Bile duct (tissue), 1 donor: ENCODE measurements around a stretch of chr9.

GRCh38 chr9:126309492-126309767, 17.2 kb upstream of the MVB12B start:
- PRO-cap = no peak

DNA sequence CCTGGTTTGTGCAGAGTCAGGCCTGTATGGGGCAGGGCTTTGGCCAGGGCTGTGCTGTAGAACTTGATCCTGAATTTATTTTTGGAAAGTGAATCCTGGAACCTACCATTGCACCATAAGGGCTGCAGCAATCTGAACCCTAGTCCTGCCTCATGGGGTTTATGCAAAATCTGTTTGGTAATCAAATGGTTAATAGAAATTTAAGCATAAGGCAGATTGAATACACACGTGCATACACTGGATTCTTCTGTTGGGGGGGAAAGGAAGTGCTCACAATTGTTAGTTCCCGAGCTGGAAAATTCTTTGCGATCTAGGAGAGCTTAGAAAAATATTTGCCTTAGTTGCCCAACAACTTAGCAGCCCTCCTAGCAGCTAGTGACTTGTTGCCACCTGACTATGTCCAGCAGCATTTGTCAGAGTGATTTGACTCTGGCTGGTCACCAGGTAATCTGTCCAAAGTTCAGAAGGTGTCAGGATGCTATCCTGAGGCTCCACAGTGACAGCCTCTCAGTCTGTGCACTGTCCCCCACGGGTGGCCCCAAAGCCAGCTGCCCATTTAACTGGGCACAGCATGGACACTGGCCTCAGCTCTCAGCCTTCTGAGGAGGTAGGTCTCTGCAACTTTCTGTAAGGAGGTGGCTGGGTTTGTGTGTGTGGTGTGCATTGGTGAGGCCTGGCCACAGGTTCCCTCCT, 8.3 kb downstream of the MVB12B start:
- PRO-cap = no peak

- PRO-cap = no peak
These were observed 63.6 kb downstream of the MVB12B start for GRCh38 chr9:126390296-126390652.

DNA sequence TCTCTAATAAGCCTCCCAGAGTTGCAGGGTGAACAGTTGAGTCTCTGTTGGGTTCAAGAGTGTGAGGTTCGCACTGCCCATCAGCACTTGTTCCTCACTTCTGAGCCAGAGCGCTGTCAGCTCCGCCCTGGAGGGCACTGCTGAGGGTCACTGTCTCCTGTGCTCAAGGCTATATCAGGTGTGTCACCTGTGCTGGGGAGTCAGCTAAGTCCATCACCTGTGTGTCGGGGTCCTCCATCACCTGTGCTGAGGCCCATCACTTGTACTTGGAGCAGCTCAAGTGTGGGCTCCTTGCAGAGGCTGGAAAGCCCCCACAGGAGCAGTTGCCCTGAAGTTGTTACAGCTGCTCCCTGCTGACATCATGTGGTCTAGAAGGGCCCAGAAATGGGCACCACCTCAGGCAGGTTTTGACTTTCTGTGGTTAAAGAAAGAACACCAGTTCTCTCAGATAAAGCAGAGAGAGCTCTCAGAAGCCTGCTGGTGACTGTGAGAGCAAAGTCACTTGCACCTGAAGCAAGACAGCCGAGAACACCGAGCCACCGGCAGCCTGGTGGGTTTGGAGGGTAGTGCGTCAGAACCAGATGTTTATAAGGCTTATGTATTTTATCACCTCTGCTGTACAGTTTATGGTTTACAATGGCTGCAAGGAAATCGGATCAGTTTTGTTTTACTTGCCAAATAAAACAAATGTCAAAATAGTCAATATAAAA, 70.4 kb downstream of the MVB12B start:
- PRO-cap = no peak

DNA sequence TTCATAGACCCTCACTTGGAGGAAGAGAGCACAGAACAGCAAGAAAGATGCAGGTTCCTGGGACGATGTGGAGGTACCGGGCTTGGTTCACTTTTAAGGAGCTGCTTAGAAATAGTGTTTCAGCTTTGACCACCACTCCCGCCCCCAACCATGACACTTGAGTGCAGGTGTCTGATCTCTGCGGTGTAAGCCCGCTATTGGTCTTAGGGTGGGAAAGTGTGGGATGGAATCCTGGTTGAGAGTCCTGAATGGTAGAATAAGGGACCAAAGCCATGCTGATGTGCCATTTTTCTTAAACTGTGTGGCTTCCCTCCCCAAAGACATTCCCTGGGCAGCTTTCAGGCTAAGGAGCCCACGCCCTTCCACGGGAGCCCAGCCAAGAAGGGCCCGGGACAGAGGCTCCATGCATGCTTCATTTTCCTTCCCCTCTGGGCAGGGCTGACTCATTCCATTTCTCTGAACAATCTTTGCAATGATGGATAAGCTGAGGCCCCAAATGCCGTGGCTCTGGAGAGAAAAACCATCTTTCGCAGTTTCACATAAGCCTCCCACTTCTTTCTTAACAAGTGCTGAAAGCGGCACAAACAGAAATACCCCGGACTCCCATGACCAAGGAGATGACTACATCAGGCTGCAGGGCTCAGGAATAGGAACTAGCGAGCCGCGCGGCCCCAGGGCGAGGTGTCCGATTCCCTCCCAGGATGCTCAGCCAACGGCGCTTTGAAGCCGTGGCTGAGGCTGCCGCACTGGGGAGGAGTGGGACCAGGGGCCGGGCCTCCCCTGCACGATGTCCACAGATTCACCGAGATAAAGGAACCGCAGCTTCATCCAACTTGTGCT, 96.9 kb upstream of the LMX1B start:
- PRO-cap = unidirectional peak, plus-strand start at position 620 of the sequence

GRCh38 chr9:126525356-126525774, 88.4 kb upstream of the LMX1B start:
- PRO-cap = no peak

DNA sequence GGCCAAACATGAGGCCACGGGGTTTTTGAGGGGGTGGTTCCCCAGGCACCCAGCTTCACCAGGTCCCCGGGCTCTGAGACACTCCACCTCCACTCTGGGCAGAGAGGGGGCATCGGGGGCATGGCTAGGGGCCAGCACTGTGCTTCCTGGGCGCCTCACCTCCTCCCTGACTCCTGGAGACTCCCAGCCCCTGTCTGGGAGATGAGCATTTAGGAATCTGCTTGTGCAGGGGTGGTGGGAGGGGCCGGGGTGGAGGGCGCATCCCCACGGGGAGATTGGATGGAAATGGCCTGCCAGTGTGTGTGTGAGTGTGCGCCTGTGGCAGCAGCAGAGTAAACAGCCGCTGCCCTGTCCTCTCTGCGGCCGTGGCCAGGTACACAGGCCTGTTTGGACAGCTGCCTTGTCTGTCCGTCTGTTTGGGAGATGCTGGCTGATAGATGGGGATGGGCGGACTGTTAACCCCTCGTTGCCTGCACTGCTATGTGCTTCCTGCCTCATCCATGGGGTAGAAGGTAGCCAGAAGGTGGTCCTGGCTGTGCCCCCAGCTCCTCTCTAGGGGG, 59.9 kb downstream of the LMX1B start:
- PRO-cap = no peak

GRCh38 chr9:126705119-126705657, 91.5 kb downstream of the LMX1B start:
- PRO-cap = no peak

- PRO-cap = no peak
These were observed 663 bp downstream of the ZBTB34 start for GRCh38 chr9:126860947-126861656.

DNA sequence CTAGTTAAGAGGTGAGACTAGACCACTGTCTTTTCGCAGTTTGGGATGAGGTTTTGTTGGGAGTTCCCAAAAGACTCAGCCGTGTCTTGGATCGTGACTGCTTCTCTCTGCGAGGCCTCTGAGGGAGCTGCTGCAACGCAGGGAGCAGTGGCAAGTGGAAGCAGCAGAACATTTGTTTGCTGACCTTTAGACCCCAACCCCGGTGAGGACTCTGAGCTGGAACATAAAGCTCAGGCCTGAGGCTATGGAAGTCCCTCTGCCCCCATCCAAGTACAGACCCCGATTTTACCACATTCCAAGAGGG, 1.6 kb downstream of the RALGPS1 start:
- PRO-cap = no peak

DNA sequence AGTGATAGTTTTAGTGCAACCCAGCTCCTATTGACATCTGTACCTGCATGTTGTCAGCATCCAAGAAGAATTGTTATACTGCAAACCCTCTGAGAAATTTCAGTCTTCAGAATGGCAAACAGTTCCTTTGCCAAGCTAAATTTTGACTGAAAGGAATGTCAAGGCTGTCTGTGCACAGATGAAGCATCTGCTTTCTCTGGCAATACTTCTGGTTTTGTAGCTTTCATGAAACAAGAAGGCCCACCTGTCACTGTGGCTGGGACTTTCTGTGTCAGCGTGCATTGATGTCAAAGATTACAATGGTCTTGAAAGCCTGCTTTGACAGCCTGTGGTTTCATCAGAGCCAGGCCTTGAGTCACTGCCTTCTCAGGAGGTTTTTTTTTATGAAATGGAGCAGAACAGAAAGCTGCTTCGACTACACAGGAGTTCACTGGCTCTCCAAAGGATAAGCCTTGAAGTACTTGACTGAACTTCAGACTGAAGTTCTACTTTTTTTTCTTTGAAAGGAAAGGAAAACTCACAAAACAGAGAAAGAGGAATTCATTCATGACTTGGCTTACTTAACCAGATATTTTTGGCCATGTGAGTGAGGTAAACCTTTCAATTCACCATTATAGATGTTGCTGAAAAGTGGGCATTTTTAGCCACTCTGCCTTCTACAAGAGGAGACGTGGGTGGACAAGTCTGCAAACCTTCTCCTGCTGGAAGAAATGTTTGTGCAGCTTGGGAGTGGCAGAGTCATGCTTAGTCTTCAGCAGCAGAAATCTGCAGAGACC, 90.8 kb downstream of the RALGPS1 start:
- PRO-cap = no peak

DNA sequence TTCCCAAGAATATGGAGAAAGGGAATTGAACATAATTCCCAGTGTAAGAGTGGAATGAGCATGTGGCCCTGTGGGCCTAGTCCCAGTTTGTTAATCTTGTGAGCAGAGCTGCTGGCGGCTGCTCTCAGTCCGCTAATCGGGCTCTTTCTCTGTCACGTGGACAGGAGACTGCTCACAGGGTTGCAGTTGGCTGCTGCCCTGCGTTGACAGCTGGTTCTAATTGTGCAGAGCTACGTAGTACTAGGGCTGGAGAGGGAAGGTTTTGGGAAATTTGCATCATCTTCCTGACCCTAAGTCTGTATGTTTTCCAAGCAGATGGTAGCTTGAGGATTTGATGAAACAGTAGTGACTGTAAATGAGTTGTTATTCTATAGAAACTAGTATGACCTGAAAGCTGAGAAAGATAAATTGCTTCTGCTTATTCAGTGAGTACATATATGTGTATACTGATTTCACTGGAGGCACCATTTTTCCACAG, 100.7 kb downstream of the ANGPTL2 start:
- PRO-cap = no peak

DNA sequence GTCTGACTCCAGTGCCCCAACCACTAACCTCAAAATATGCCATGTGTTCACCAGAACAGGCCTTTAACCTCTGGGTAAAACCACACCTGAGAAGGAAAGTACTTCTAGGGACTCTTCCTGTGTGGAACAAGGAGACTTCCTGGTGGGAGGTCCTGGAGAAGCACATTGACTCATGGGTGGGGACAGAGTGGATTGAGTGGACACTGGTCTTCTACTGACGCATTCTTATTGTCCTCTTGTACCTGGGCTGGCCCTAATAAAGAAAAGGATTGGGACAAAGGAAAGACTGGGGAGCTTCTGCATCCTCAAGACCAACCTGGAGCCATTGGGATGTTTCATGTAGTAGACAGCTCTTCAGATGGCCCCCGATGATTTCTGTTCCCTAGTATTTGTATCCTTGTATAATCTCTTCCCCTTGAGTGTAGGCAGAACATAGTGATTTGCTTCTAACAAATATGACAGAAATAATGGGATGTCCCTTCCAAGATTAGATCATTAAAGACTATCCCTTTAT, 43.3 kb downstream of the ANGPTL2 start:
- PRO-cap = no peak

DNA sequence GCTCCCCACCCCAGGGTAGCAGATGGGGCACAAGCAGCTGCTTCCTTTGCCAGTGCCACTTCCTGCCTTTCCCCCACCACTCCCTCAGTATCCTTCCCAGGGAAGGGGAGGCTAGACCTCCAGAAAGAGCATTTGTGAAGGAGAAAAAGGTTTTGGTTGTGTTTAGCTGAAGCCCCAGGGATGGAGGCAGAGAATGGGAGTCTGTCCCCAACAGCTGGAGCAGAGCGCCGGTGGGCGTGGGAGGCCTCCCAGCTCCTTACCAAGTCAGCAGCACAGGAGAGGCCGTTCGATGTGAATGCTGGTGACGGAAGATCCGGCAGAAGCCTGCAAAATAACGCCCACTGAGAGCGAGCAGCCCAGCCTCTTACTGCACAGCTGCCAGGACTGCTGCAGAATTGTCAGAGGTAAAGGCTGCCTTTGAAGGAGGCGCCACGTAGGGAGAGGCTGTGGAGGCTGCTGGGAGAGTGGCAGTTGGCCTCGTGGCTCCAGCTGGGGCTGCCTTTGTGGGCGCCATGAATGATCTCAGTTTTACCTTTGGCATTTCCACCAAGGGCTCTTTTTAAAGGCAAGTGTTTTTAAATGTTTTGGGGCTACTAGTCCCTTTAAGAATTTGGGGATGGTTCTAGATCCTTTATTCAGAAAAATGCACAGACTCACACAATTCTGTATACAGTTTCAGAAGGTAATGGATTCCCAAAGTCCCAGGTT, 26.2 kb downstream of the ANGPTL2 start:
- PRO-cap = no peak

DNA sequence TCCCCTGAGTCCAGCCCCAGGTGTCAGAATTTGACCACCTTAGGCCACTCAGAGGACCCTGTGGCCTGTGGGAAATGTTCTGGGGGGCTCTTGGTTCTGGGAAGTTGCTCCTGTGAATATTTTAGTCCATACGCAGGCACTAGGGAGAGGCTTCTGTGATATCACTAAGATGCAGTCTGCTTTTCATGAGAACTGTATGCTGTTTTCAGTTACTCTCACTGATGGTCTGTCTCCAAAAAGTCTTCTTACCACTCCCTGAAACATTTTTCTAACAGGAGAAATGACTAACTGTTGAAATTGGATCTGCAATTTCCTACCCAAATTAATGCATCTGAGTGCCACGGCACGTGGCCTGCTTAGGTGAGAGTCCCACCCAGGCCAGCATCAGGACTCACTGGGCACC, 23.3 kb downstream of the ANGPTL2 start:
- PRO-cap = unidirectional peak, minus-strand start at position 157 of the sequence

- PRO-cap = no peak
These were observed 68.1 kb upstream of the GARNL3 start for GRCh38 chr9:127196433-127196986.

DNA sequence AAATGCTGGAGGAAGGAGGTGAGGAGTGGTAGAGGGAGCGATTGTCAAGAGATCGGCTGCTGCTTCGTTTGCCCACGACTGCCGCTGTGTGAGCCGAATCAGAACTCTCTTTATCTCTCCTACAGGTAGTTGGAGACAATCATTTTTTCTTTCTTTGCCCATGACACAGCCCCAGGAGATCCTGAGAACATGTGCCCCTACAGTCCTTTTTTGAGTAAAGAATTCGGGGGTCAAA, 521 bp downstream of the ZNF79 start:
- PRO-cap = no peak

DNA sequence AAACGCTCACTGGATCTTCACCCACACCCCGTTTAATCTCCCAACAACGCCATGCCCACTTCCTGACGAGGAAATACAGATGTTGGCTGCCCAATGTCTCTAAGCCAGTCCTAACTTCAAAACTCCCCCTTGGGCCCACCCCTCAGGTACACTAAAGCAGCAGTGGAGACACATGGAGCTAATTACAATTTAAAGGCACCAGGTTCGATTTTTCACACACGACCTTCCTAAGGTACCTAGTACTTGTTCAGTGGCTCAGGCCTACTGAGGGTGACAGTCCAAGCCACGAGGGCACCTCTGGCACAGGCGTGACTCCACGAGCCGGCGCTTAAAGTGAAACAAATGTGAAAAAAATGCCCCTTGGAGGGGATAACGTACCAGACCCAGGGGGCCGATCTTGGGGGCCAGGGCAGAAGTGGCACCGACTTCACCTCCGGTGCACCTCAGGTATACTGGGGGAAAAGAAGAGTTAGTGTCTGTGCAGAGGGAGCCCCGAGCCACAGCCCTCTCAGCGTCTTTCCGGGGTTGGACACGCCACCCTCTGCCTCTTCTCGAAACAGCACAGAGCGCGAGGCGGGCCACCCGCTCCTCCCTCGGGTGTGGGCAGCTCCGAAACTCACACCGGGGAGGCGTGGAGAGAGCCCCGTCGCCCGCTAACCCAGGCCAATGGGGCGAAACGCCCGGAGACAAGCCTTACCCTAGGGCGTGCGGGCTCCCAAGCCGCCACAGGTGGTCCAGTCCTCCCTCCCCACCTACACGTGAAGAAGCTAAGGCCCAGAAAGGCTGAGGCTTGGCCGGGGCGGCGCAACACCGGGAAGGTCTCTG, 641 bp downstream of the RPL12 start:
- PRO-cap = bidirectional peak, plus-strand start at position 619 of the sequence, minus-strand start at position 543 of the sequence

GRCh38 chr9:127539571-127540017, 29.3 kb downstream of the NIBAN2 start:
- PRO-cap = no peak

- PRO-cap = no peak
These were observed 27.0 kb downstream of the NIBAN2 start for GRCh38 chr9:127541827-127542346.